Measurements from ENCODE around the gene L2HGDH.

DNA sequence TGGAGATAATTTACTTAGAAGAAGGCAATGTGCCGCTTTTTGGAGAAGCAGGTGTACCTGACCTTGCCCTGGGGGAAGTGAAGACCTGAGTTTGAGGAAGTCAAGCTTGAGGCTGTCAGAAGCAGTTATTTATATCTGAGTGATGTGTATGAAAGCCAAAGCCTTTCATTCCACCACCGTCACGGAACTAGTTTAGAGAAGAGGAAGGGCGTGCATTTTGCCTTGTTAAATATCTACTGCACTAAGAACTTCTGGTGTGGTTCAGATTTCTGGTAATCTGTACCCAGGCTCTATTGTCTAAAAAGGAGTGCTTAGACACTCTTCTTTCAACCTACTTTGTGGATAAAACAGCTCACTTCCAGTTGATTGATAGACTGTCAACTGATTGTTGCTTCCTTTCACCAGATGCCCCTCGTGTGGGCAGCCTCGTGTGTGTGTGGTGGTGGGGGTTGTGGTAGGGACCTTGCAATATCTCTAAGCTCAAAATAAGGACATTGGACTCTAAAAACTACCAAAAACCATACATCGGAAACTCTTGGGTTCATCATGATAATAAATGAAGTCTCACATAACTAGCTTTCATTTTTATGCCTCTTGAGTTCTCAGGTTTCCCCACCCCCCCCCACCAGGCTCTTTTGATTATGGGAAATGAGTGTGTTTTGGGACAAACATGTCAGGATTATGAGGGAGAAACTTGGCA lies 78.5 kb downstream of the ARF6 start:
- RRBS: no CpG with 5 or more reads among the region's 7 CpGs

DNA sequence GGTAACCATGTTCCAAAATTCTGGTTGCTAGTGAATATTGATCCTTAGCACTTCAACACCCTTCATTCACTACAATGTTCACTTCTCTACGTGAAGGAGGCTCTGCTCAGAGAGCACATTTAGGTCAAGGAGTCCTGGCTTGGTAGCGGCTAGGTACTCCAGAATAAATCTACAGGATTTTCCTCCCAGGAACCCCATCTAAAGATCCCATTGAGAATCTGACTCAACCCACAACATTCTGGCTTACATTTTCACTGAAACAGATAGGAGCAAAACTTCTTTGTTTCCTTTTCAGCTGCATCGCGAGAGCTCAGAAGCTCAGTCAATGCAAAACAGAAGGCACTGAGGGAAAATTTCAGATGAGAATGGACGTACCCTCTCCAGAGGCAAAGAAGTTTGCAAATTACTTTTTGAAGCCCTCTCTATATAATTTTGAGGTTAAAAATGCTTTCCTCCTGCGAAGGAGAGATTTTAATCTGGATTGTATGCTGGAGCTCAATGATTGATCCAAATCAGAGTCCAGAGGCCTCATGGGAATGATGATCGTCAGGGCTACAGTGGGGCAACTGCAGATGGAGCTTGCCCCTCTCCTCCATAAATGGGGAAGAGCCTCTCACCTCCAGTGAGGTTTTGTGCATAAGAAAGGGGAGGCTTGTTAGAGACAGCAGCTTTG lies 93.8 kb downstream of the ARF6 start:
- RRBS: no CpG with 5 or more reads among the region's 7 CpGs

- RRBS: no CpG with 5 or more reads among the region's 5 CpGs
Measured at GRCh38 chr14:49999063-49999782, 106.3 kb downstream of the ARF6 start.

DNA sequence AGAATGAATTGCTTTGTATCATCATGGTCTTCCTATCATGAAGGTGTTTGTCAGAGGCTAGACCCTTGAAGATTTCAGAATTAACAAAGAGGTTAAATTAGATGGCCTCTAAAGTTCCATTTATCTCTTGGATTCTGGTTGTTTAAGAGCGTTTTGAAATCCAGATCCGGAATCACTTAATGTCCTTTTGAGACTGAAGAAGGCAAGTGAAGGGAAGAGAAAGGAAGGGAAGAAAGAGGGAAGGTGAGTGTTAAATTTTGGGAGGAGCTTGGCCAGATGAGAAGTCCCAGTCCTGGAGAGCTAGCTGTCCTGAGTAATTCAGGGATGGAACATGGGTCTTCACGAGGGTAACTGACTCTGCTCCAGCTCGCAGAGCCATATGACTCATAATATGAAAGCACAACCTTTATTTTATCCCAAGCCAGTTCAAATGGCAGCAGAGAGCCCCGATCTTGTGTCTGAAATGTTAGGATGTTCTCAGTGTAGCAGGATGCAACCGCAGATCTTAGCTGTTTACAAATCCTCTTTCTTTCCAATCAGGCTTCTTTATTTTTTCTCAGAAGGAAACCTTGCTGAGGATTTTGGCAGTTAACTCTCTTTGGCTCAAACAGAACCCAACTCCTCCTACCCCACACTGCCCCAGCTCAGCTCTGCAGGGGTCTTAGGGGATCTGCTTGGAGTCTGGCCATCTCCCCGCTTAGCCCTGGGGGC lies 92.8 kb downstream of the VCPKMT start:
- RRBS: no CpG with 5 or more reads among the region's 7 CpGs

- RRBS: no CpG with 5 or more reads among the region's 7 CpGs
Measured at GRCh38 chr14:50062532-50063159, 53.7 kb downstream of the VCPKMT start.

DNA sequence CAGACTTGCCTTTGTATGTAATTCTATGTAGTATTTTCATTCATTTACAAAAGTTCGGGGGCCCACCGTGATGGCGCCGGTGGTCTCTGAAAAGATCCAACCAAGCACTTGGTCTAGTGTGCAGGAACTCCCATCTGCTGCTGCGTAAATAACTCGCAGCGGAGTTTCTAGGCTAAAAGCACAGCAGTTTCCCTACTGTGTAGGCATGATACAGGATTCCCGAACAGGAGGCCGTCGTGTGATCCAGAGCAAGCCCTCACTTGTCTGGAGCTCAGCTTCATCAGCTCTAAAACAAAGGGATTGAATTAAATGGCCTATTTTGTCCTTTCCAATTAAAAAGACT lies 34.5 kb downstream of the VCPKMT start:
- RRBS: no CpG with 5 or more reads among the region's 10 CpGs

DNA sequence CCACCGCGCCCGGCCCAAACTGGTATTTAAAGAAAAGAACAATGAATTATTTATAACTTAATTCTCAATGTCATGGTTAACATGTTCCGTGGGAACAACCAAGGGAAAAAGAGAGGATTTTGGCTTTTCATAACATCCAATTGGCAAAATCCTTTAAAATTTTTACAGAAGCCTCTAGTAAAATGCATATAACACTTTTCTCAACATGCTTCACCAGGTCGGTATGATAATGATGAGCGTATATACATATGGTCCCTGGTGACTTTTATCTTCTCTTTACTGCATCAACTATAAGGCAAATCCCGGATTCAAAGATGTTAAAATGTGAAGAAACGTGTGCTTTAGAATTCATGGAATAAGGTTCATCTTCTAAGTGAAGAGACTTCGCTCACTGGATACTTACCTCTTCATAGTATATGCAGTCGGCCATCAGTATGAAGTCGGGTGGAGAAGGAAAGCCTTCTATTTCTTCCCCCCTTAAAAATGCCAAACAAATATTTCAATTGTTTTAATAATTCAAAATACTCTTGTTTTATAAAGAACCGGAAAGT lies 861 bp downstream of the VCPKMT start:
- RRBS: no CpG with 5 or more reads among the region's 12 CpGs

- RRBS: no CpG with 5 or more reads among the region's 9 CpGs
Measured at GRCh38 chr14:50230177-50230819, 1.1 kb downstream of the SOS2 start.

- RRBS: 1% methylated on average over 10 of the region's 66 CpGs
Measured at GRCh38 chr14:50311468-50312436, at the start of gene L2HGDH. Gene L2HGDH, minus strand, starts transcription at chr14:50312229.

DNA sequence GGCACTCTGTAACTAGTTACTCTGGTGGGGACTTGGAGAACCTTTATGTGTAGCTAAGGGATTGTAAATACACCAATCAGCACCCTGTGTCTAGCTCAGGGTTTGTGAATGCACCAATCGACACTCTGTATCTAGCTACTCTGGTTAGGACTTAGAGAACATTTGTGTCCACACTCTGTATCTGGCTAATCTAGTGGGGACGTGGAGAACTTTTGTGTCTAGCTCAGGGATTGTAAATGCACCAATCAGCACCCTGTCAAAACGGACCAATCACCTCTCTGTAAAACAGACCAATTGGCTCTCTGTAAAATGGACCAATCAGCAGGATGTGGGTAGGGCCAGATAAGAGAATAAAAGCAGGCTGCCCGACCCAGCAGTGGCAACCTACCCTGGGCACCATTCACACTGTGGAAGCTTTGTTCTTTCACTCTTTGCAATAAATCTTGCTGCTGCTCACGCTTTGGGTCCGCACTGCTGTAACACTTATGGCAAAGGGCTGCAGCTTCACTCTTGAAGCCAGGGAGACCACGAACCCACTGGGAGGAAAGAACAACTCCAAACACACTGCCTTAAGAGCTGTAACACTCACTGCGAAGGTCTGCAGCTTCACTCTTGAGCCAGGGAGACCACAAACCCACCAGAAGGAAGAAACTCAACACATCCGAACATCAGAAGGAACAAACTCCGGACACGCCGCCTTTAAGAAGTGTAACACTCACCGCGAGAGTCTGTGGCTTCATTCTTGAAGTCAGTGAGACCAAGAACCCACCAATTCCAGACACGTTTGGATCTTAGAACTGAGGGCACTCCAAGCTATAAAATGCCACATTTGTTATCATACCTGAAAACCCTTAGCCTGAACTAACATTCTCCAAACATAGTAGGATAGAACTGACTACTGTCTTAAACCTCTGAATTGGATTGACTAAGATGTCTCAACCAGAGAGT lies 33.9 kb downstream of the CDKL1 start:
- RRBS: no CpG with 5 or more reads among the region's 15 CpGs

- RRBS: no CpG with 5 or more reads among the region's 3 CpGs
Measured at GRCh38 chr14:50392767-50393399, 3.8 kb downstream of the CDKL1 start.

GRCh38 chr14:50515222-50516091 lies 16.9 kb downstream of the MAP4K5 start:
- RRBS: no CpG with 5 or more reads among the region's 3 CpGs

- RRBS: 2% methylated on average over 4 of the region's 45 CpGs
Measured at GRCh38 chr14:50531700-50532219, 609 bp downstream of the MAP4K5 start.

- RRBS: no CpG with 5 or more reads among the region's 14 CpGs
Measured at GRCh38 chr14:50821583-50822561, 9.1 kb downstream of the NIN start.

DNA sequence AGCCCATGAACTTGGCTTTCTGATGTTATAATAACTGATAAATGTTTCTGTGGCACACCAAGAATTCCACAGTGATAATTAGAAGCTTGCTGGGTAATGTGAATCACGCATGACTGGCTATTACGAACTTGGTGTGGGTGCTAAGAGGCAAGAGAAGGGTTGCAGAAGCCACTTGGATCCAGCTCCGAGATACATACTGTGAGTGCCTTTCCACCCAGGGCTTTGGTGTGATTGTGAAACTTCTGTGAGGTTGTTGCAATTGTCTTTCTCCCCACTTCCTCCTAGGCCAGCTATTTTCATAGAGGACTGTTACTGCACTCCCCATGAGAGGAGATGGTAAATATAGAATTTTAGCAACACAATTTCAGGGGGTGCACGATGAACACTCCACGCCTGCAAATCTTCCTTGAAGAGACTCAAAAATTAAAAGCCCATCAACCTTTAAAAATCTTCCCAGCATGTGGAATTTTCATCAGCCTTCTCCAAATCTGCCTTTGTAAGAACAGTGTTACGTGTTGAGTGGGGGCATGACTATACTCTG lies 15.9 kb downstream of the PYGL start:
- RRBS: no CpG with 5 or more reads among the region's 6 CpGs

DNA sequence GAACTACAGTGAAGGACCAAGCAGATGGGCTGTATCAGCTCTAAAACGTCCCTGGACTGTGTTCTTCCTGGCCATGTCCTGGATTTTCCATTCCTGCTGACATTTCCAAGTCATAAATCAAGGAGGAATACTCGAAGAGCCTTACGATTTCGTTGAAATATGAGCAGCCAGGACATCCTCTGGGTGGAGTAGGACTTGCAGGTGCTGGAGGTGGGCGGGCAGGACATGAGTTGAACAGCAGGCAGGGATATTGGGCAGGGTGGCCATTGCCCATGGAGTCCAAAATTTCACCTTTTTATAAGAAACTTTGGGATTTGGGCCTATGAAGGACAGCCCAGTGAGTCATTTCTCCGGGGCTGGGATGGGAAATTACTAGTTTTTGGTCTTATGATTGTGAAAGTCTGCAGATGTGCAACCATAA lies 88.8 kb downstream of the TMX1 start:
- RRBS: no CpG with 5 or more reads among the region's 6 CpGs

DNA sequence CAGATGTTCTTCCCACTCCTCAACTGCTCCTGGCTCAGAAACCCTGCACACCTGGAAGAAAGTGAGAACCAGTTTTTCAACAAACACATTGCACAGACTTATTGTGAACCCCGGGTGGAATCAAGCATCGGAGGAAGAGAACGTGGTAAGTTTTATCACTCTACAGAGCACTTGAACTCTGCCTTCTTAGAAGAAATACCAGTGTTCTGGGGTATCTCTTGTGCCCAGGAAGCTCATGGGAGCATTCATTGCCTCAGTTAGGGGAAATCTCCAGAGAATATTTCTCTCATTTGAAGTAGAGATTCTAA lies 93.3 kb downstream of the TMX1 start:
- RRBS: no CpG with 5 or more reads among the region's 3 CpGs

DNA sequence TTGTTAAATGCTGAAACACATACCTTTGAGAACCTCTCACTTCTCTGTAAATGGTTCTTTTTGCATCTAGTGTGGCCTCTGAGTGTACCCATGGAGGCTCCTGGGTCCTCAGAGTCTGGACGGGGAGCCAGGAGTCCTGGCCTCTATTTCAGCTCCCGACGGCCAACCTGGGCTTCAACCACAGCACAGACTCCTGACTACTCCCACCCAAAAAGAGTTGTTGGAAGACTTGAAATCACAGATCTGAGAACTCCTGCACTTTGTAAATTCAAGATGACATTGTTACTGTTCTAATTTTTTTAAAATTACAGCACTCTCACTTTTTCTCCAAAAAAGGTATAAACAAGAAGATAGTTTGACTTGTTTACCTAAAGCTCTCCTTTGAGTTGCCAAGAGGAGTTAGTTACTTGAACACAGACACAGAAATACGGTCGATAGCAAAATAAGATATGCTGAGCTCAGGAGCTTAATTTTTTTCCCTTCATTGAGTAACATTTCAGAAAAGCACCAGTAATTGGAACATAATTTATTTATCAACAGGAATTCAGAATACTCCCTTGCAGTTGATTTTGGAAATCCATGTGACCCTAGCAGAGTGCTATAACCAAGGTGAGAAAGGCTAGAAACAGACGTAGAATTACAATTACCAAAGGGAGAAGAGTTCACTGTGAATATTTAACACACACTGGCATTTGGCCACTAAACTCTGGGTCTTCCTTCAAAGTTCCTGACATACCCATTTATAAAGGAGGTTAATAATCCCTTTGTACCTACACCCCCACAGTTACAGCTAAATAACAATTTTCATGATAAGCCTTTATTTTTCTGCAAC lies 51.7 kb upstream of the FRMD6 start:
- RRBS: no CpG with 5 or more reads among the region's 6 CpGs

DNA sequence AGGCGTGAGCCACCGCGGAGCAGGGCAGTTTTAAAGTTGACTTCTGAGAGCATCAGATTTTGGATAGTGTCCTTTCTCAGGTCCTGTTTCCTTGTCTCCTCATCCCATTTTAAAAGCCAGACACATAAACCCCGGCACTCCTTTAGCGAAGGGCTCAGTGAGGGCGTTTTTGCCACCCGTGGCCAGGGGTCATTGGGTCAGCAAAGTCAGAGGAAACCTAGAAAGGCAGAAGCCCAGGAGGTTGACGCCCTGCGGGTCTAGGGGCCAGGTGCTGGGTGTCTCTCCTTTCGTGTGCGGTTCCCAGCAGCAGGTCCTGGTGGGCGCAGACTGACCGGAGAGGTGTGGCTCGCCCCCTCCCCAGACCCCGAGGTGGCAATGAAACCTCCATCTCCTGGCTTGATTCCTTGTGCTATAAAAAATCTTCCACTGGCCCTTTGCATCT lies 1.0 kb upstream of the FRMD6 start:
- RRBS: no CpG with 5 or more reads among the region's 15 CpGs

- RRBS: no CpG with 5 or more reads among the region's 1 CpG
Measured at GRCh38 chr14:51873001-51873675, 12.7 kb downstream of the GNG2 start.